ENCODE measurements around the genes PTGES3L and SOST.

DNA sequence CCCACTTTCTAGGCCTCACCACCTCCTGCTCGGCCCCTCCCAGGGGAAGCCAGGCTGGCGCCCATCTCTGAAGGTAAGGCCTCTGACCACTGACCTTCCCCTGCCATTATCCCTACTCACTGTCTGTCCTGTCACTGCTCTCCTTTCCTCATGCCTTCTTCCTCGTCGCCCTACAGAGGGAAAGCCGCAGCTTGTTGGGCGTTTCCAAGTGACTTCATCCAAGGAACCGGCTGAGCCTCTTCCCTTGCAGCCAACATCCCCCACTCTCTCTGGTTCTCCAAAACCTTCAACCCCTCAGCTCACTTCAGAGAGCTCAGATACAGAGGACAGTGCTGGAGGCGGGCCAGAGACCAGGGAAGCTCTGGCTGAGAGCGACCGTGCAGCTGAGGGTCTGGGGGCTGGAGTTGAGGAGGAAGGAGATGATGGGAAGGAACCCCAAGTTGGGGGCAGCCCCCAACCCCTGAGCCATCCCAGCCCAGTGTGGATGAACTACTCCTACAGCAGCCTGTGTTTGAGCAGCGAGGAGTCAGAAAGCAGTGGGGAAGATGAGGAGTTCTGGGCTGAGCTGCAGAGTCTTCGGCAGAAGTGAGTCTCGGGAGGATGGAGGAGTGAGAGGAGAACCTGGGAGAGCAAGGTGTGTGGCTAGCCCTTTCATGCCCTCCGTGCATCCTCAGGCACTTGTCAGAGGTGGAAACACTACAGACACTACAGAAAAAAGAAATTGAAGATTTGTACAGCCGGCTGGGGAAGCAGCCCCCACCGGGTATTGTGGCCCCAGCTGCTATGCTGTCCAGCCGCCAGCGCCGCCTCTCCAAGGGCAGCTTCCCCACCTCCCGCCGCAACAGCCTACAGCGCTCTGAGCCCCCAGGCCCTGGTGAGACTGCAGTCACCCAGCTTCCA is 2.8 kb downstream of the COA3 start:
- PRO-cap, 2 experiments: no peak in any of the 2 experiments
- RAMPAGE, long total RNA, 5 experiments: no peak in any of the 5 experiments

DNA sequence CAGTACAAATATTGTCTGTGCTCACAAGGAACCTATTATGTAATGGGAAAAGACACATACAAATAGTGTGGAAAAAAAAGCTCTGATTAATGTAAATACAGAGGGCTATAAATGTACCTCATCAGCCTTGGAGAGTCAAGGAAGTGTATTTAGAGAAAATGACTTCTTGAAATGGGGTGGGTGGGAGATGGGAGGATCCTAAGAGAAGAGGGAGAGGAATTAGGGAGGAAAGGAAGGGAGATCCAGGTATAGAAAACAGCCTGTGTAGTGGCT is 6.5 kb downstream of the CNTD1 start:
- PRO-cap, 2 experiments: no peak in any of the 2 experiments
- RAMPAGE, long total RNA, 5 experiments: no peak in any of the 5 experiments

DNA sequence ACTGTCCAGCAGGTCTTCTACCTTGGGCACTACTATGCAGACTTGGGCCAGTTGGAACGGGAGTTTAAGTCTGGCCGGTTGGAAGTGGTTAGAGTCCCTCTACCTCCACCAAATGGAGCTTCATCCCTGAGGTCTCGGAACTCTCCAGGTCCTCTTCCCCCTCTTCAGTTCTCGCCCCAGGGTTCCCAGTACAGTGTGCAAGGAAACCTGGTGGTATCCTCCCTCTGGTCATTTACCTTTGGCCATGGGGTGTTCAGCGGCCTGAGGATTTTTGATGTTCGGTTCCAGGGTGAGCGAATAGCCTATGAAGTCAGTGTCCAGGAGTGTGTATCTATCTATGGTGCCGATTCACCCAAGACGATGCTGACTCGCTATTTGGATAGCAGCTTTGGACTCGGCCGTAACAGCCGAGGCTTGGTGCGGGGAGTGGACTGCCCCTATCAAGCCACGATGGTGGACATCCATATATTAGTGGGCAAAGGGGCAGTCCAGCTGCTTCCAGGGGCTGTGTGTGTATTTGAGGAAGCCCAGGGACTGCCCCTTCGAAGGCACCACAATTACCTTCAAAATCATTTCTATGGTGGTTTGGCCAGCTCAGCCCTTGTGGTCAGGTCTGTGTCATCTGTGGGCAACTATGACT is 1.1 kb downstream of the AOC2 start:
- PRO-cap, 2 experiments: no peak in any of the 2 experiments
- RAMPAGE, long total RNA, 5 experiments: no peak in any of the 5 experiments

GRCh38 chr17:42865505-42865833 is 14.5 kb downstream of the AOC3 start:
- PRO-cap, 2 experiments: no peak in any of the 2 experiments
- RAMPAGE, long total RNA, 5 experiments: no peak in any of the 5 experiments

DNA sequence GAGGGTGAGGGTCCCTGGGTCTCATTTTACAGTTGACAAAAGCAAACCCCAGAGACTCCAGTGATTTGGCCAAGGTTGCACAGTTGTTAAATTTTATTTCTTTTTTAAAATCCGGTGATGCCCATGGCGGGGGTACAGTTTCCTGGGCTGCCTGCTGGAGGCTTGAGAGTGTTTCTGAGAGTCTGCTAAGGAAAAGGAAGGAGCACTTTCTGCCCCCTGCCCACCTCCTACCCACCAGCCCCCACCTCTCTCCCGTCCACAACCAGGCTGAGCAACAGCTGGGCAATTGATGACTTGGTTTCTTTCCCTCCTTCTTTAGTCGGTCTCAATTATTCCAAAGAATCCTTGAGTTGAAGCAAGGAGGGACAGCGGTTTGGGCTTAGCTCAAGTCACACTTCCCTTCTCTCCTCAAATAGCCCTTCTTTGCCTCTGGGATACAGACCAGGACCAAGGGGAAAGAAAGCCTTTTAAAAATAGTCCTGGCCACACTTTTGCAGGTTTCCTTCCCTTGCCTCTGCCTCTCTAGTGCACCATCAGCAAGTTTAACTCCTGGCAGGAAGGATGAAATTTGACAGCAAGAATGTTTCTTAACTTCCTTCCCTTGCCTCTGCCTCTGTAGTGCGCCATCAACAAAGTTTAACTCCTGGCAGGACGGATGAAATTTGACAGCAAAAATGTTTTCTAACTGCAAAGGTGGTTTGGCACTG is 7.4 kb upstream of the G6PC1 start:
- PRO-cap, 2 experiments: peak in 1 of 2 experiments; most common minus-strand start position 516 of the sequence (in 1)
- RAMPAGE, long total RNA, 5 experiments: no peak in any of the 5 experiments

DNA sequence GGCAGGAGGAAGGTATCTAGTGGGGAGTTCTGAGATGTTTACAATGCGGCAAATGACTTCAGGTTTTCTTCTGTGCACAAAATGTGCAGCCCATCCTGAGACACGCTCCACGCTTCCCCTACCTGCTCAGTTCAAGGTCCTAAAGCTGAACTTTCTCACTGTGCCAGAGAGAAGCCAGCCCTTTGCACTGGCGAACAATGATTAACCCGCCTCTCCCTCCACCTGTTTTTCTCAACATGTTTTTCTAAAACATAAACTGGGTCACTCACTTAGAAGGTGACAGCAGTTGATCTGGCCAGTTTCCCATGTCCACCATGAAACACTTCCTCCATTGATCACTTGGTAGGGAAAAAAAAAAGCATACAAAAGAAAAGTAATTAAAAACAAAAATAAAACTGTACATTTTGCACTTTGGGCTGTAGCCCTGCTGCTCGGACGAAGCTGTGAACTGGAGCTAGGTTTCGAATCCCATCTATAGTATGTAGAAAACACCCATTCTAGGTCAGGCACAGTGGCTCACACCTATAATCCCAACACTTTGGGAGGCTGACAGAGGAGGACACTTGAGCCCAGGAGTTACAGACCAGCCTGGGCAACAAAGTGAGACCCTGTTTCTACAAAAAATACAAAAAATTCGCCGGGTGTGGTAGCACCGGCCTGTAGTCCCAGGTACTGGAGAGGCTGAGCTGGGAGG is 6.2 kb upstream of the G6PC1 start:
- PRO-cap, 2 experiments: no peak in any of the 2 experiments
- RAMPAGE, long total RNA, 5 experiments: no peak in any of the 5 experiments

DNA sequence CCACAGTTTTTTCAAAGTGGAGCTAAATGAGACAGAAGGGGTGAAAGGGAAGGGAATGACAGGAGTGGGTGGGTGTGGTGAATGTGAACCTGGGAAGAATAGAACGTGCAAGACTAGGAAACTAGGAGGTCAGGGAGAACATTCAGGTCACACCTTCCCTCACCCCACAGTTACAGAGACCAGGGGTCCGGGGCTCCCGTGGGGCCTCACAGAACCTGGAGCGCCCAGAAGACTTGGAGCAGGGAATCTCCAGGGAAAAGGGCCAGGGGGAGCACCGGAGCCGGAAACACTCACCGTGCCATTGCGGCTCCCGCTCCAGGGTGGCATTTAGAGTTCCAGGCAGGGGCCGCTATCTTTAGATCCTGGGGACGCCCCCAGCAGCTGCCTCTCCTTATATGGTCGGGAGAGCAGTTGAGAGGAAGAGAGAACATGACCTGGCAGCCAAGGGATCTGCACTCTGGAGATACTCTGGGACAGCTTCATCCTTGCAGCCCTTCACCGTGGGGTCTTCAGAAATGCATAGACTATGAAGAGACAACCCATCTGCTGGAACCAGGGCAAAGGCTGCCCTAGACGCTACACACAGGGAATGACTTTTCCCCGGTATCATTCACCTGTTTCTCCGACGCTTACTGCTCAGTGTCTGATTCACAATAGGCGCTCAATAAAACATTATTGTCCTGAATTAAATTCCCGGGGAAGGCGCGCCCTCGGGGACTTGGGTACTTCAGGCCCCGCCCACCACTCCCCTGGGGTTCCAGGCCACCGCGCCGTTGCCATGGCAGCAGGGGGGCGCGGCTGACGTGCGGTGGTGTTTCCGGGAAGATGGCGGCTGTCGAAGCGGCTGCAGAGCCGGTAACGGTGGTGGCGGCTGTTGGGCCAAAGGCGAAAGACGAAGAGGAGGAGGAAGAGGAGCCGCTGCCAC is at the start of gene PTGES3L:
PTGES3L (minus strand) TSS at position 329 of the 925 bp plus-strand sequence.
- PRO-cap, 2 experiments: peak in 2 of 2 experiments; most common plus-strand start position 814 of the sequence (in 2); most common minus-strand start position 645 of the sequence (in 2)
- RAMPAGE, long total RNA, 5 experiments: start-site peak on the plus strand in 1 of 5 experiments, centred at position 801 of the sequence, 20 reads per replicate

DNA sequence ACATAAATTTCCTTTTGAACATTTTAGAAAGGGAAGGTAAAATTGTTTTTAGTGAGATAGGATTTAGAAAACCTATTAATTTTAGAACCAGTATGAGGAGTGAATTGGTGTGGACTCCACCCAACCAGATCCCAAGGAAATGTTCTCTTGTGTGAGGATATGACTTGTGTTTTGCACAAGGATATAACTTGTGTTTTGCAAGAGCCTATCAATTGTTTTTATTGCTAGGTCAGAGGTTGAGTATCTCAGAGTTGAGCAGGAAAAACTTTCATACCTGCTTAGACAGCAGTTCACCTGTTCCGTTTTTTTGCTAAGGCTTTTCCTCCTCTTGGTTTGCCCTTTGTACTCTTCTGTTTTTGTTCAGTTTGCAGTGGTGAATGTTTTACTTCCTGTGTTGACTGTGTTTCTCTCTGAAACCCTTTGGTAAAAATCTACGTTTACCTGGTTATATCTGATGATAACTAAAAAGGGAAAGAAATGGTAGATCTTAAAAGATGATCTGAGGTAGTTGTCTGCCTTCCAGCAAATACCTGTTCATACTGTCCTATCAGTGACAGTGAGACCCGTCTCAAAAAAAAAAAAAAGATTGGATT is 5.2 kb downstream of the NBR1 start:
- PRO-cap, 2 experiments: no peak in any of the 2 experiments
- RAMPAGE, long total RNA, 5 experiments: no peak in any of the 5 experiments

DNA sequence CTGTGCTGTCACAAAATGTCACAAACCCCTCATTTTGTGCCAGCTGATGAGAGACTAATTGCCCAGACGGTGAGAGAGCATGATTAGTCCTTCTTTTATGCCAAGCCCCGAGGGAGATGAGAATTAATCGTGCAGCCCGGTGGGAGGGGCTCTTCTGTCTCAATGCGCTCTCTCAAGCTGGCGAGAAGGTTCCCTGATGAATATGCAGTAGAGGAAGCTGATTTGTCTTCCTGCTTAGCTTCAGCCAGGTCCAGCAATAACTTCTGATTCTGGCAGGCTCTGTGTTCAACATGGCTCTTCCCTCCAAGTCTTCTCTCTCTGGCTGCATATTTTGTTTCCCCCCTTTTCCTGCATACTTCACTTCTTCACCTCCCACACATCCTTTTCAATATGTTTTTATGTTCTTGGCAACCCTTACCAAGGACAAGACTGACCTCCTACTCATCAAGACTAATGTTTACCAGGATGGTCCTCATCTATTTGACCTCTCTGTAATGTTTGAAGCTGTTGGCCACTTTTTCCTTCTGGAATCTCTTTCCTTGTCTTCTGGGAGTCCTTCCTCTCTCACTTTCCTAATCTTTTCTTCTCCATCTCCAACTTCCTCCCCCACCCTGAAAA is 33.0 kb downstream of the ARL4D start:
- PRO-cap, 2 experiments: no peak in any of the 2 experiments
- RAMPAGE, long total RNA, 5 experiments: no peak in any of the 5 experiments

DNA sequence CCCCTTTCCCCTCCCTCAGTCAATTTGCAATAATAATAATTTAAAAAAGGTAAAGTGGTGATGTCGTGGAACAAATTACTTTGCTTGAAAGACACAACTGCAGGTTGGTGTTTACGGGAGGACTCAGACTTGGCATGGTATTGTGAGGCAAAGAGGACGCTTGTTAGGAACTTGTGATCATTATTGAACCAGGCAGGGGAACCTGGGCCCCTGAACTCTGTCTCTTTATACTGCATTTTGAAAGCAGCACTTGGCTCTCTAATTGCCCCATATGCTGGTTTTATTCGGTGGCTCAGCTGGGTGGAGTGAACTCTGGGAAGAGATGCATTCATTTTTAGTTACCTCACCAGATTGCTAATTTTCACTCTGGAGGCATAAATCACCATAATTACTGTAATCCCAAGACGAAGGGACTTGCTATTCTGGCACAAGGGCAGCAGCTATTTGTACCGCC is 5.9 kb upstream of the DHX8 start:
- PRO-cap, 2 experiments: no peak in any of the 2 experiments
- RAMPAGE, long total RNA, 5 experiments: no peak in any of the 5 experiments

- PRO-cap, 2 experiments: no peak in any of the 2 experiments
- RAMPAGE, long total RNA, 5 experiments: no peak in any of the 5 experiments
These were observed 7.3 kb downstream of the DHX8 start for GRCh38 chr17:43491052-43491553.

DNA sequence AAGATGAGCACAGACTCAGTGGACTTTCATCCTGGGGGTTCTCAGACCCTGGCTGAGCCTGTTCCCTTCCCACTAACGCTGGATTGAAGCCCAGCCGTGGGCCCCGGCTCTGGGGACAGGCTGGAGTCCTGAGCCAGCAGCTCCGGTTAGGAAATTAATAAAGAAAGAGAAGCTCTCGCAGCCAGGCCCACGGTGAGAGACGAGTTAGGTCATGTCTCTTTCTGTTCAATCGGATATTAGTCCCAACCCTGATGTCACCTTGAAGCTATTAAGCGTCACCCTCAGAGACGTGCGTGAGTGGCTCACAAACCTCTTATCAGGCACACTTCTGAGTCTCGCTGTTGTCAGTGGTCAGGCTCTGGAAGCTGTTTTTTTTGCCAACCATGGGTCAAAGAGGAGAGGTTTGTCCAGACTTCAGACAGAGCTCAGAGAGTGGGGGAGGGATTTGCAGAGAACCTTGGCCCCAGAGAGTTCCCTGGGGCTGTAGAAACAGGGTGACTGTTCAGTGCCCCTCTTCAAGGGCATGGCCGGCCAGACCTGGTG is 27.0 kb downstream of the MEOX1 start:
- PRO-cap, 2 experiments: peak in 2 of 2 experiments; most common plus-strand start position 341 of the sequence (in 1); most common minus-strand start position 238 of the sequence (in 2)
- RAMPAGE, long total RNA, 5 experiments: no peak in any of the 5 experiments

GRCh38 chr17:43658531-43658912 is 3.2 kb downstream of the MEOX1 start:
- PRO-cap, 2 experiments: no peak in any of the 2 experiments
- RAMPAGE, long total RNA, 5 experiments: no peak in any of the 5 experiments

DNA sequence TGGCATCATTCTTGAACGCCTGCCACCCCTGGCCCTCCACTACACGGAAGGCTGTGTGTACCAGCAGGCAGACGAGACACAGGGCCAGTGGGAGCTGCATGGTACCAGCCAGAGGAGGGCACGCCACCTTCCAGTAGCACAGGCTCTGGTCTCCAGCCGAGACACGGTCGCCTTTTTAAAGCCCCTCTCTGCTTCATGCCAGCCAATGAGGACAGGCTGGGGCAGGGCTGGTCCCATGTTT is at the start of gene SOST:
SOST (minus strand) TSS at position 150 of the 241 bp plus-strand sequence.
- PRO-cap, 2 experiments: no peak in any of the 2 experiments
- RAMPAGE, long total RNA, 5 experiments: no peak in any of the 5 experiments

- PRO-cap, 2 experiments: no peak in any of the 2 experiments
- RAMPAGE, long total RNA, 5 experiments: no peak in any of the 5 experiments
These were observed 522 bp upstream of the CFAP97D1 start for GRCh38 chr17:43779706-43780120.

DNA sequence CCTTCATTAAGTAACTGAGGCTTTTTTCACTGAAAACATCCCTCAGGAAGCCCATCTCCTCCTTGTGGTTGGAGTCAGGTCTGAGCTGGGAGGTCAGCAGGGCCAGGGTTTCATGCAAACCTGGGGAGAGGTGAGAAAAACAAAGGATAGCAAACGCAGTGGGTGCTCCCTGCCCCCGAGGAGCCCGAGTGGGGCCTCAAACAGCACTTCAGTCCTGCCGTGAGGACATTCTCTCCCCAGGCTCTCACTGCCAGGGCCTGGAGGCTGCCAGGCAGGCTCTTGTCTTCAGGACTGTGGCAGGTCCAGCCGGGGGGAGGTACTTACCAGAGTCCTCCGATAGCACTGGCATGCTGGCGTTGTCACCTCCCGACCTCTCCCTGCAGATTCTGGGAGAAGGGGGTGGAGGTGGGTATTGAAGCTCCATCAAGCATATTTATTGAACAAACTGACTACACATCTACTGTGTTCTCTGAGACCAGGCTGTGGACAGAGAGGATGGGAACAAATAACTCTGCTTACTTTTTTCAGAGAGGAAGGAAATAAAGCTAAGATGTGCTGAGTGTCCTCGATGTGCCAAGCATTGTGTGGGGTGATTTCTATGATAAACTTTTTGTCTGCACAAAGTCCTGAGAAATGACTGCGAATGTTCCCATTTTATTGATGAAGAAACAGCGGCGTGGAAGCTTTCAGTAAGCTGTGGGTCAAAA is 1.2 kb downstream of the MPP3 start:
- PRO-cap, 2 experiments: no peak in any of the 2 experiments
- RAMPAGE, long total RNA, 5 experiments: no peak in any of the 5 experiments

- PRO-cap, 2 experiments: no peak in any of the 2 experiments
- RAMPAGE, long total RNA, 5 experiments: no peak in any of the 5 experiments
These were observed 25.3 kb downstream of the CD300LG start for GRCh38 chr17:43872206-43872738.

- PRO-cap, 2 experiments: no peak in any of the 2 experiments
- RAMPAGE, long total RNA, 5 experiments: no peak in any of the 5 experiments
These were observed 3.9 kb downstream of the TMEM101 start for GRCh38 chr17:44010628-44011562.

GRCh38 chr17:44086770-44087426 is 16.4 kb downstream of the G6PC3 start:
- PRO-cap, 2 experiments: no peak in any of the 2 experiments
- RAMPAGE, long total RNA, 5 experiments: no peak in any of the 5 experiments

DNA sequence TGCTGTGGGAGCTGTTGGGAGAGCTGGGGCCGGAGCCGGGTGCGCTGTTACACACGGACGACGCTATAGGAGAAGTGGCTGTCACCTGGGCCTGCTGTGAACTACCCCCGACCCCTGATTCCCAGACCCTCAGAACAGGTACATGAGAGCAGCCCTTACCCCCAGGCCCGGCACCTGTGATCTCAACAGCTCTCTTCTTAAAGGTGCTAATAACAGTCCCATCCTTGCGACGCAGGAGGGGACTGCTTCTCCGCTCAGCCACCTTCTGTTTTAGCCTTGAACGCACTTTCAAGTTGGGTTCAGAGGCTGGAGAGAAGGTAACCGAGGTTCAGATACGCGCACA is 21.7 kb downstream of the G6PC3 start:
- PRO-cap, 2 experiments: no peak in any of the 2 experiments
- RAMPAGE, long total RNA, 5 experiments: no peak in any of the 5 experiments